Hepatocyte (in vitro differentiated cells and primary cell): ENCODE measurements around a stretch of chr9.

DNA sequence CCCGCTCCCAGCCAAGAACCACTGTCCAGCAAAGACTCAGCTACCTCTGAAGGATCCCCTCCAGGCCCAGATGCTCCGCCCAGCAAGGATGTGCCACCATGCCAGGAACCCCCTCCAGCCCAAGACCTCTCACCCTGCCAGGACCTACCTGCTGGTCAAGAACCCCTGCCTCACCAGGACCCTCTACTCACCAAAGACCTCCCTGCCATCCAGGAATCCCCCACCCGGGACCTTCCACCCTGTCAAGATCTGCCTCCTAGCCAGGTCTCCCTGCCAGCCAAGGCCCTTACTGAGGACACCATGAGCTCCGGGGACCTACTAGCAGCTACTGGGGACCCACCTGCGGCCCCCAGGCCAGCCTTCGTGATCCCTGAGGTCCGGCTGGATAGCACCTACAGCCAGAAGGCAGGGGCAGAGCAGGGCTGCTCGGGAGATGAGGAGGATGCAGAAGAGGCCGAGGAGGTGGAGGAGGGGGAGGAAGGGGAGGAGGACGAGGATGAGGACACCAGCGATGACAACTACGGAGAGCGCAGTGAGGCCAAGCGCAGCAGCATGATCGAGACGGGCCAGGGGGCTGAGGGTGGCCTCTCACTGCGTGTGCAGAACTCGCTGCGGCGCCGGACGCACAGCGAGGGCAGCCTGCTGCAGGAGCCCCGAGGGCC lies 120.2 kb downstream of the RGS3 start:
- RAMPAGE, long total RNA, result no peak
- RRBS, result 97% methylated on average over 4 of the region's 24 CpGs

- RAMPAGE, long total RNA, result no peak
- RRBS, result no CpG with 5 or more reads among the region's 14 CpGs
These were observed 131.5 kb downstream of the RGS3 start for GRCh38 chr9:113594959-113595434.

DNA sequence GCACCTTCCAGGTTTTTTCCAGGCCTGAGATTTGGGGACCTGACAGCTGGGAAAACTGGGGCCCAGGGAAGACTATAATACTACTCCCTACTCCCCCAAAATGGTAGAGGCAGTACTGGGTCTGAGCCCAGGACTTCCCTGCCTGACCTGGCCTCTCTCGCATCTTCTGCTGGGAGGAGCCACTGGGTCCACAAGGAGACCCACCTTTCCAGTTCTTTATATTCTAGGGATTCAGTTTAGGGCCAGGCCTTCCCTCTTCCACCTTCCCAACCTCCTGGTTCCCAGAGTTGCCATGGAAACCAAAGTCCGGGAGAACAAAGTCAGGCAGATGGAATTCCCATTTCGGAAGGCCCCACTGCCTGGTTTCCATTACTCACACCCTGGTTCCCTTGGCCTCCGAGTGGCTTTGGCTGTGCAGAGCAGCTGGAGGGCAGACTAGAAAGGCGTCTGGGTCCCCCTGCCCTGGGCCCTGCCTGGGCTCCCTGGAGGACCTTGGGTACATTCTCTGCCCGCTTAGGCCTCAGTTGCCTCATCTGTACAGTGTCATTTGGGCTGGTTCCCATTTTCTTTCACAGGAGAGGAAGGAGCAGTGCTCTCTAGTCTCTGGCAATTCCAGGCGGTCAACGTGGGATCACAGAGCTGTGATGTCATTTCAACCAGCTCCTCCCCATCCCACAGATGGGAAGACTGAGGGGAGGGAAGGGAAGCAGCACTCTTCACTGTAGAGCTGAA lies 136.1 kb downstream of the RGS3 start:
- RAMPAGE, long total RNA, result no peak
- RRBS, result no CpG with 5 or more reads among the region's 8 CpGs

- RAMPAGE, long total RNA, result no peak
- RRBS, result 17% methylated on average over 1 of the region's 21 CpGs
These were observed 156.9 kb downstream of the RGS3 start for GRCh38 chr9:113620126-113621114.

DNA sequence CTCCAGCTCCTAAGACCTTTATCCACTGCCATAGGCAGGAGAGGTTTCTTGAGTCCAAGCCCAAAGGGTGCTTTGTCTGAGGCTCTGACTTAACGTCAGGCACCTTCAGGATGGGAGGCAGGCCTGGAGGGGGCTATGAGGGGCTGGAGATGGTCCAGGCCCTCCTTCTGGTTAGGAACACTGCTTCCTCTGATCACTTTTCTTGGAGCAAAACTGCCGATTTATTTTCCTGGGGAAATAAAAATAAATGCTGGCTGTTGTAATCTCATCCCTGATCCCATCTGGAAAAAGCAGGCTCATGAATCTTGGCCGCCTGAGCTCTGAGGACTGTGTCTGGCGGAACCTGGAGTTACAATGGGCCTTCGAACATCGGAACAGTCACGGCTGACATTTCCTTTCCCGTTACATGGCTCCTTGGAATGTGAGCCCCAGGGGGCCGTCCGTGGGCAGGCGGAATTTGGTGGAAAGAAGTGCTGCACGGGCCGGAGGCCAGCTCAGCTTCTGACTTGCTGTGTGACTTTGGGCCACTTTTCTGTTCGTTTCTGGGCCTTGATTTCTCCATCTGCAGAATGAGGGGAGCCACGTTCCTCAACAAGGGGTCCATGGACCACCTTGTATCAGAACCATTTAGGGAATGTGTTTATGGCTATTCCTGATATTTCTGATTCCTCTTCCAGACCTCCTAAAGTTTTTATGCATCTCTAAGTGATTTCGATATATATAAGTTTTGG lies 157.9 kb downstream of the RGS3 start:
- RAMPAGE, long total RNA, result no peak
- RRBS, result no CpG with 5 or more reads among the region's 16 CpGs

DNA sequence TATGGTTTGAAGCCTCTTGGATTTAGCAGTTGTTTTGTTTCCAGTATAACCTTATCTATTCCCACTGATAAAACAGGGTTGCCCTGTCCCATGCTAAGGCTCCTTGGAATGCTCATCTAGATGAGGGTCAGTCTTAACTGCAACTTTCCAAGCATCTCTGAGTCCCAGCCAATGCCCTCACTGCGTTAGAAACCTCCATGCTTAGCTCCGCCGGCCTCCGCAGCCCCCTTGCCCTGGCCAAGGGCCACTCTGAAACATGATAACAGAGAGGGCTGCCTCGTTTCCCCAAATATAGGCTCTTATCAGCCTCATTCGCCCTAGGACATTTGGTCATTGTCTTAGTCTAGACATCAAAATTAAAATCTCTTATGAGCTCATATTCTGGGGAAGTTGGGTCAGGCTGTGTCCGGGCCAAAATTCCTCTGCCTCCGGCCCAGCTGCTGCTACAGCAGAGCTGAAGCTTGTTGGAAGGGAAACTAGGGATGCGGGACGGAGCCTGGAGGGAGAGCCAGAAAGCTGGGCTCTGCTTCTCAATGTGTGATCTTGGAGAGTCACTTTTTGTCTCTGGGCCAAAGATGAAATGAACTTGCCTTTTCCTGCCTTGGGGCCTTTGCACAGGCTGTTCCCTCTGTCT lies 191.1 kb downstream of the RGS3 start:
- RAMPAGE, long total RNA, result no peak
- RRBS, result no CpG with 5 or more reads among the region's 10 CpGs

DNA sequence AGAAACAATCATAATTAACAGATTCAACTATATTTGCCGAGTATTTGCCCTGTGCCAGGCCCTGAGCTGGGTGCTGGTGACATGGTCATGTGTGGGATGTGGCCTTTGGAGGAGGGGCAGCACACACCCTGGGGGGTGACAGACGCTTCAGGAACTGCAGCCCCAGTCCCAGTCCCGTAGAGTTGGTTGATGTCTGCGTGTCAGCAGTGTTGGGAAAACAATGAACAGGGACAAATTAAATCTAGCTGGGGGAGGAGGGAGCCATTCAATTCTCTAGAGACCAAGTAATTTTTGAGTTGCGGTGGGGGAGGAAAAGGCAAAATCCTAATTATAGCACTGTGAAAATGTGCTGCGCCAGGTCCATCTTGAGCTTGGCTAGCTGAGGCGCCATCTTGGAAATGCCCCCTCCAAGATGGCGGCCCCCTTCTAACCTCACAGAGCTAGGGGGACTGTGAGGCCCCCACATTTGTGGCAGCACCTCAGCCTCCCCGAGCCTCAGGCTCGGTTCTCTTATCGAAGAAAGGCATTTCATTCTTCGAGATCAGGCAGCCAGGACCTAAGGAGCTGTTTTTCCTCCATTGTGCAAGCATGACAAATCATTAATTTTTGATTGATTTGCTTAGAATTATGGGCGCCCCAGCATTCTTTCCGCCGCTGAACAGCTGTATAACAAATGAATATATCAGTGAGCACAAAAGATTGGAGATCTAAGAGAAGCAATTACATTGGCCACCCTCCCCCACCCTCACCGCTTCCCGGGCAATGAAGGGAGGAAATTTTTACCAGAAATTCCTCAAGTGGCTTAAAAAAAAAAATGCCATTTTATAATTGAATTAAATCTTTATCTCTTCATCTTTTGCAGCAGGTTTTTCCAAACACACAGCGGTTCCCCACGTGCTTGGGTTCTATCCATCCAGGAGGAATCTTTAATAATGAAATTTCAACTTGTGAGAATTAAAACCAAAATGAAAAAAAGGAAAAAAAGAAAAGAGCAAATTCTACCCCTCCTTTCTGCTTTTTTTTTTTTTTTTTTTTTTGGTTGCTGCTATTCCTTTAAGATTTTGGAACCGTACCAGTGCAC lies 88.0 kb downstream of the ZNF618 start:
- RAMPAGE, long total RNA, result no peak
- RRBS, result no CpG with 5 or more reads among the region's 20 CpGs

- RAMPAGE, long total RNA, result no peak
- RRBS, result no CpG with 5 or more reads among the region's 10 CpGs
These were observed 51.9 kb downstream of the COL27A1 start for GRCh38 chr9:114207017-114207932.

GRCh38 chr9:114318997-114319590 lies 3.8 kb upstream of the ORM1 start:
- RAMPAGE, long total RNA, result no peak
- RRBS, result no CpG with 5 or more reads among the region's 3 CpGs

- RAMPAGE, long total RNA, result no peak
- RRBS, result no CpG with 5 or more reads among the region's 11 CpGs
These were observed 2.8 kb downstream of the ORM1 start for GRCh38 chr9:114325453-114326353.

- RAMPAGE, long total RNA, result no peak
- RRBS, result no CpG with 5 or more reads among the region's 17 CpGs
These were observed 21.1 kb downstream of the ORM2 start for GRCh38 chr9:114350555-114351293.

- RAMPAGE, long total RNA, result no peak
- RRBS, result no CpG with 5 or more reads among the region's 2 CpGs
These were observed 22.0 kb downstream of the ORM2 start for GRCh38 chr9:114351688-114351965.

- RAMPAGE, long total RNA, result no peak
- RRBS, result 75% methylated on average over 2 of the region's 10 CpGs
These were observed 15.9 kb downstream of the AKNA start for GRCh38 chr9:114371765-114372330.

DNA sequence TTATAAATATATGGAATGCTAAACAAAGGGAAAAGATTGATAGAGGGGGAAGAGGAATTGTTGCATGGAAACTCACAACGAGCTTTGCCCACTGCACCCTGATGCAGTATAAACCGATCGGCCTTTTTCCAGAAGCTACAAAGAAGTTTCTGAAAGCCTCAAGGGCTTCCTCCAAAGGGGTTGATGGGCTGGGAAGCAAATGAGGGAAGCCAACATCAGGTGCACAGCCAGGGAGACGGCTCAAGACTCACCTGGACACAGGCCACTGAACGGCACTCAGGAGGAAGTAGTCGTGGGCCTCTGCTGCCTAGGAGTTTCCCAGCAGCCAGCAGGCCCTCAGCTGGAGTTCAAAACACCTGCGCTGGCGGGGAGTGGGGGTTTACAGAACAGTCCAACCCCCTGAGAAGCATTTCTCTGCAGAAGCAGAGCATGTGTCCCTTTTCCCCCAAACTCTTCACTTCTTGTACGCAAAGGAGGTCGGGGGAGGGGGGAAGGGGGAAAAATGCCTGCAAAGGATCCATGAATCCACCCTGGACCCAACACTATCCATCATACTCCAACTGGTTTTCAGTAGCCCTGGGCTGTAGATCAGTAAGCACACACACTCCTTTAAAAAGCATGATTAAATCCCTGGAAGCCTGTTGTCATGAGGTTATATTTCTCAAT lies 2.3 kb downstream of the WHRN start:
- RAMPAGE, long total RNA, result no peak
- RRBS, result no CpG with 5 or more reads among the region's 10 CpGs

GRCh38 chr9:114953858-114954523 lies 23.6 kb upstream of the TNFSF8 start:
- RAMPAGE, long total RNA, result no peak
- RRBS, result no CpG with 5 or more reads among the region's 8 CpGs

- RAMPAGE, long total RNA, result no peak
- RRBS, result no CpG with 5 or more reads among the region's 10 CpGs
These were observed 348.7 kb upstream of the TNC start for GRCh38 chr9:115466440-115467340.

GRCh38 chr9:116154276-116155347 lies 1.0 kb downstream of the PAPPA start:
- RAMPAGE, long total RNA, result no peak
- RRBS, result 2% methylated on average over 39 of the region's 103 CpGs

- RAMPAGE, long total RNA, result no peak
- RRBS, result no CpG with 5 or more reads among the region's 7 CpGs
These were observed 215.9 kb upstream of the TRIM32 start for GRCh38 chr9:116470957-116471949.

DNA sequence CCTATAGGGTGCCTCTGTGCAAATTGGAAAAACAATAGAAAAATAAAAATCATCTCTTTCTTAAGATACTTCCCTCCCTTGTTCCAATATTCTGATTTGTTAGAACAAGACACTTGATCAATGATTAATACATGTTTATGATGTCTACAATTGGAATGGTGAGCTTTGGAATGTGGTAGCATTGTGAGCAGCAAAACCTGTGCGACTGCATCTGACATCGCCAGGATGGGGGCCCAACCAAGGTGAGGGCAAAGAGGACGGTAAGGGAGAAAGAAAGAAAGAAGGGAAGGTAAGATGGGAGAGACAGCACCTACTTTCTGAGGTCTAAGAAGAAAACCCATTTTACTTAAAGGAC lies 183.0 kb upstream of the TRIM32 start:
- RAMPAGE, long total RNA, result no peak
- RRBS, result no CpG with 5 or more reads among the region's 3 CpGs

DNA sequence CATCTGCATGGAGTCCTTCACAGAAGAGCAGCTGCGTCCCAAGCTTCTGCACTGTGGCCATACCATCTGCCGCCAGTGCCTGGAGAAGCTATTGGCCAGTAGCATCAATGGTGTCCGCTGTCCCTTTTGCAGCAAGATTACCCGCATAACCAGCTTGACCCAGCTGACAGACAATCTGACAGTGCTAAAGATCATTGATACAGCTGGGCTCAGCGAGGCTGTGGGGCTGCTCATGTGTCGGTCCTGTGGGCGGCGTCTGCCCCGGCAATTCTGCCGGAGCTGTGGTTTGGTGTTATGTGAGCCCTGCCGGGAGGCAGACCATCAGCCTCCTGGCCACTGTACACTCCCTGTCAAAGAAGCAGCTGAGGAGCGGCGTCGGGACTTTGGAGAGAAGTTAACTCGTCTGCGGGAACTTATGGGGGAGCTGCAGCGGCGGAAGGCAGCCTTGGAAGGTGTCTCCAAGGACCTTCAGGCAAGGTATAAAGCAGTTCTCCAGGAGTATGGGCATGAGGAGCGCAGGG lies 10.8 kb downstream of the TRIM32 start:
- RAMPAGE, long total RNA, result no peak
- RRBS, result no CpG with 5 or more reads among the region's 19 CpGs